Amniotic epithelial cell (primary cell): ENCODE data around the gene STYX.

- RRBS, result no CpG with 5 or more reads among the region's 16 CpGs
These were observed 71.0 kb downstream of the NIN start for GRCh38 chr14:50759674-50760662.

DNA sequence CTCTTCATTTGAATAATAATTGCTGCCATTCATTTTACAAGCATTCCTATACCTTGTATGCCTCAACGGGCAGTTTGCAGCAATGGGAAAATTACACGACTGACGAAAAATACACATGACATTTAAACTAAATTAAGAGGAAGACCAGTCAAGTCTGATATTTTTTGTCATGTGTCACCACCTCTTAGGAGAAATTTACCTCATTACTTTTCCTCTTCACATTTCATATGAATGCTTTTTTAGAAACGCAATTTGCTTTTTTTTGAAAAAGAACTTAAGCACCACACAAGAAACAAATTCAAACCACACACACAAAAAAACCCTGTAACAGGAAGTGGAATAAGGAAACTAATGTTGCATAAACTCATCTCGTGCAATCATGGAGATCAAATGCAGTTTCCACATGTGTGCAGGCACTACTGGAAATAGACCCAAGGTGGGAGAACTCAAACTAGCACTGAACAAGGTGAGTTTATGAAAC is 17.6 kb downstream of the NIN start:
- RRBS, result no CpG with 5 or more reads among the region's 5 CpGs

GRCh38 chr14:50822759-50823055 is 8.3 kb downstream of the NIN start:
- RRBS, result no CpG with 5 or more reads among the region's 3 CpGs

DNA sequence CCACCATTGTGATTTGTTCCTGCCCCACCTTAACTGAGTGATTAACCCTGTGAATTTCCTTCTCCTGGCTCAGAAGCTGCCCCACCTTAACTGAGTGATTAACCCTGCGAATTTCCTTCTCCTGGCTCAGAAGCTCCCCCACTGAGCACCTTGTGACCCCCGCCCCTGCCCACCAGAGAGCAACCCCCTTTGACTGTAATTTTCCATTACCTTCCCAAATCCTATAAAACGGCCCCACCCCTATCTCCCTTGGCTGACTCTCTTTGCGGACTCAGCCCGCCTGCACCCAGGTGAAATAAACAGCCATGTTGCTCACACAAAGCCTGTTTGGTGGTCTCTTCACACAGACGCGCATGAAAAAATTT is 24.7 kb downstream of the ABHD12B start:
- RRBS, result no CpG with 5 or more reads among the region's 7 CpGs

- RRBS, result no CpG with 5 or more reads among the region's 7 CpGs
These were observed 7.3 kb downstream of the GNG2 start for GRCh38 chr14:51867549-51868319.

DNA sequence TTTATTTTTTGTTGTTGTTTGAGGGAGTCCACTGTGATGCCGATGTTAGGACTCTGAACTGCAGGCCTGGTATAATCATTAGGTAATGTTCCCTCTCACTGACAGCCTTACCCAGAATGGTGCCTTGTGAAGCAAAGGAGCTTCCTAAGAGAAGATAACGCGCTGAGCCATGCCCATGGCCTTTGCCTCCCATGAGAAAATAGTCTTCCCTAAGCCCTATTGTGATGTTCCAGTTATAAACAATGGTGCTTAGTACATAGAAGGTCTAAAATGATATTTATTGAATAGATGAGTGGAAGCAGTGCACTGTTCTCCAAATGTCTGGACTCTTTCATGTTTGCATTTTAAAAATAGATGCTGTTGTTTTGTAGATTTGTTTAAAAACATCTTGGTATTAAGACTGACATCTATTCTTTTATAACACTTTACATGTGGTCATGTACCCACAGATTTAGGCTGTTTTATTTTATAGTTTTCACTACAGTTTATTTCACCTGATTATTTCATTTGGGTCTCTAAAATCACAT is 12.1 kb downstream of the GNG2 start:
- RRBS, result no CpG with 5 or more reads among the region's 3 CpGs

DNA sequence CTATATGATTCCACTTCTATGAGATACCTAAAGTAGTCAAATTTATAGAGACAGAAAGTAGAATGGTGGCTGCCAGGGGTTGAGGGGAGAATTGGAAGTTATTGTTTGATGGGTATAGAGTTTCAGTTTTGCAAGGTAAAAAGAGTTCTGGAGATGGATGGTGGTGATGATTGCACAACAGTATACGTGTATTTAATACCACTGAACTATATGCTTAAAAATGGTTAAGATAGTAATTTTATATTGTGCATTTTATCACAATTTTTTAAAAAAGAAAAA is 44.0 kb upstream of the RTRAF start:
- RRBS, result no CpG with 5 or more reads among the region's 1 CpG

DNA sequence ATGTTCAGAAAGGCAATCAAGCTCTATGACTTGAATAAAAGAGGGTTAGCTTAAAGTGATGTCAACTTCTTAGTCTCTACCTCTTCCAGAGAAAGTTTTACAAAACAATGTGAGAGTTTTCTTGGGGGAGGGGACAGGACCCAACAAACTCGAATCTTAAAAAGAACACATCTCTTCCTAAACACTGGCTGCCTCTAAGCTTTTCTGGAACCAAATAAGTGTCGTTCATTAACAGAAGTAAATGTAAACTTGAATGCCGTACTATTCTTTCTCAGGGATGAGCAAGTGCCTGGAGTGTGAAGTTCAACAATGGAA is 23.9 kb downstream of the RTRAF start:
- RRBS, result no CpG with 5 or more reads among the region's 3 CpGs

DNA sequence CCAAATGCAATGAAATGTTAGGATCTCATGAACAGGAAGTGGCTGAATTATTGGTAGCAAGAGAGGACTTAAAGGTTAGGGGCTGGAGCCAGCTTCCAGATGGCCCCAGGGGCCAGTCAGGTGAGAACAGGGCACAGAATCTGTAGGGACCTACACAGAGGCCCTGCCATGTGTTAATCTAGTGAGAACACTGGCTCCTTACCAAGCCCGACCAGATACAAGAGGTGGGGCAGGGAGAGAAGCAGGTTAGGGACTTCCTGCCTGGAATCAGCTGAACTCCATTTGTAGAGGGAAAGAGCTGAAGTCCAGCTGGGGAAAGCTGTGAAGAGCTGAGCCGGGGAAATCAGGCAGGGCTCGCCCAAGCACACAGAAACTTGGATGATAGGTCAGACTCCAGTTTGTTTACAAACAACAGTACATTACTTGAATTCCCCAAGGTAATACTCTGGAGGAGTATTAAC is 46.7 kb downstream of the PTGER2 start:
- RRBS, result no CpG with 5 or more reads among the region's 3 CpGs

GRCh38 chr14:52694605-52695011 is 750 bp downstream of the ERO1A start:
- RRBS, result no CpG with 5 or more reads among the region's 11 CpGs

DNA sequence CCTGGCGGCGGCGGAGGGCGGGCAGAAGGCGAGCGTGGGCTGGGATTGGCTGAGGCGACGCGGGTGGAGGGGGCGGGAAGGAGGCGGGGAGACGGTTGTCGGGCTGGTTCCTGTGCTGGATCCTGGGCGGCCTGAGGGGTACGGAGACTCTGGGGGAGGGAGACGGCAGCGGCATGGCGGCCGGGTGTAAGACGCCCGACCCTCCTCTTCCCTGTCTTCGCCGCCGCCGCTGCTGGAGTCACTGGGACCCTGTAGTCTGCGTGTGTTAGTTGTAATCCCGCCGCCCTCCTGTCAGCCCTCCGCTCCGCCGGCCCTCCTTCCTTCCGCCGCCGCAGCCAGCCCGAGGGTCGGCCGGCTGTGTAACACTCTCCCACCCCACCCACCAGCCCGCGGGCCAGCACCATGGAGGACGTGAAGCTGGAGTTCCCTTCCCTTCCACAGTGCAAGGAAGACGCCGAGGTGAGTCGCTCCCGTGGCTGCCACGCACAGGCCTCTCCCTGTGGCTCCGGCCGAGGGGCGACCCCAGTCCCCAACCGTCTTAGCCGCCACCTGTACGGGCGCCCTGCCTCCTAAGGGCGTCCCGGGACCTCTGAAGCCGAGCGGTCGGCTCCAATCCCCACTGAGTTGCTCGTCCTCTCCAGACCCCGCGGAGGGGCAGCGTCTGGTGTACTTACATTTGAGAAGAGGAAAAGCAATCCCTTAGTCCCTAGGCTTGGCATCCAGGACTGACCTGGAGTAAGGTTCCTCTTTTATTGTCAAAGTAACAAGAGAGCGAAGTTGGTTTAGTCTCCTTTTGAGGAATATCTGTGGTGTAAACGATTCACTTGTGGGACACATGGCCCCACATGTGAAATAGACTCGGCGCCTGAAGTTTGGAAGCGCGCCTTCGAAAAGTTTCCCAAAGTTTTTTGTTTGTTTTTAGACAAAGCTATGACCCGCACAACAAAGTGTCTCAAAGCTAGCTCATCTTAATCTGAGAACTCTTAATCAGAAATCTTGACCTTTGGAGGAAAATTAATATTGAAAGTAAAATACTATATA is at the start of gene STYX:
Gene STYX, plus strand, starts transcription at position 94 of the 1,041 bp plus-strand sequence.
- RRBS, result 3% methylated on average over 15 of the region's 69 CpGs

- RRBS, result no CpG with 5 or more reads among the region's 3 CpGs
These were observed 31.1 kb downstream of the FERMT2 start for GRCh38 chr14:52919817-52920151.

DNA sequence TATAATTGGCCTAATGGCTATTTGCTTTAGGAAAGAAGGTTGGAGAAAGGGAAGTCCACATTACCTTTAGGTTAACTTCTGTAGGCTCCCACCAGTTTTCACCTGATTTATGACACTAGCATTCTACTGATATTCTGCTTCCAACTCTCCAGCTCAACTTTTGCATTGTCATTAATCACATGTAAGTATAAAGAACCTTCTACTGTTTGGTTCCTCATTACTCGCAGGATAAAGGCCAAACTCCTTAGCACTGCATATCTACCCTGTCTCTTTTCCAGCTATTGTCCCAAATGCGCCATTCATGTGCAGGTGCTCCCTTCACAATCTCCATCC is 3.4 kb downstream of the DDHD1 start:
- RRBS, result no CpG with 5 or more reads among the region's 2 CpGs

- RRBS, result 3% methylated on average over 6 of the region's 42 CpGs
These were observed 64.4 kb upstream of the DDHD1 start for GRCh38 chr14:53217369-53218118.

- RRBS, result 69% methylated on average over 4 of the region's 25 CpGs
These were observed 6.6 kb downstream of the BMP4 start for GRCh38 chr14:53949680-53950703.

DNA sequence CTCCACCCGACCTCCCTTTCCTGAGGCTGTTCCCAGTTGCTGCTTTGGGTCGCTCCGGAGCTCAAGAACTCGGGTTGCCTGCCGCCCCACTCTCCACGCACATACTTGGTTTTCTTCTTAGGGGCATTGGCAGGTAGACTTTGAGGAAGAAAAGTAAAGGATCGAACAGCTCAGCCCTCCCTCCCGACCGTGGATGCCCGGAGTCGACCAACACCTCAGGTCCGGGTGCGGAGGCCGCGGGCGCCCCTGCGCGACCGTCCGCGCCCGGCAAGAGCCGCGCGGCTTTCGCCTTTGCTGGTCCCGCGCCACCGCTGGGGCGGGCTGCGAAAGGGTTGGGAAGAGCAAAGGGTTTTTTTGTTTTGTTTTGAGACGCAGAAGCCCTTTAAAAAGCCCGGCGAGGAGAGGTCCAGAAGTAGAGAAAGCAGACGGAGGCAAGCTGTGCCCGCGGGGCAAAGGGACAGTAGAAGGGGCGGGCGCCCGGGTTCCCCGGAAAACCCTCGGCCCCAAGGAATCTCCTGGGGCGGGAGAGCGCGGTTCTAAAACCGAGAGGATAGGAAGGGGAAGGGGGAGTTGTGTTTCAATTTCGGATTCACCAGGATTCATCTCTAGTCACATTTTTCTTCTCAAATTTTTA is 1.7 kb downstream of the BMP4 start:
- RRBS, result 2% methylated on average over 20 of the region's 47 CpGs

DNA sequence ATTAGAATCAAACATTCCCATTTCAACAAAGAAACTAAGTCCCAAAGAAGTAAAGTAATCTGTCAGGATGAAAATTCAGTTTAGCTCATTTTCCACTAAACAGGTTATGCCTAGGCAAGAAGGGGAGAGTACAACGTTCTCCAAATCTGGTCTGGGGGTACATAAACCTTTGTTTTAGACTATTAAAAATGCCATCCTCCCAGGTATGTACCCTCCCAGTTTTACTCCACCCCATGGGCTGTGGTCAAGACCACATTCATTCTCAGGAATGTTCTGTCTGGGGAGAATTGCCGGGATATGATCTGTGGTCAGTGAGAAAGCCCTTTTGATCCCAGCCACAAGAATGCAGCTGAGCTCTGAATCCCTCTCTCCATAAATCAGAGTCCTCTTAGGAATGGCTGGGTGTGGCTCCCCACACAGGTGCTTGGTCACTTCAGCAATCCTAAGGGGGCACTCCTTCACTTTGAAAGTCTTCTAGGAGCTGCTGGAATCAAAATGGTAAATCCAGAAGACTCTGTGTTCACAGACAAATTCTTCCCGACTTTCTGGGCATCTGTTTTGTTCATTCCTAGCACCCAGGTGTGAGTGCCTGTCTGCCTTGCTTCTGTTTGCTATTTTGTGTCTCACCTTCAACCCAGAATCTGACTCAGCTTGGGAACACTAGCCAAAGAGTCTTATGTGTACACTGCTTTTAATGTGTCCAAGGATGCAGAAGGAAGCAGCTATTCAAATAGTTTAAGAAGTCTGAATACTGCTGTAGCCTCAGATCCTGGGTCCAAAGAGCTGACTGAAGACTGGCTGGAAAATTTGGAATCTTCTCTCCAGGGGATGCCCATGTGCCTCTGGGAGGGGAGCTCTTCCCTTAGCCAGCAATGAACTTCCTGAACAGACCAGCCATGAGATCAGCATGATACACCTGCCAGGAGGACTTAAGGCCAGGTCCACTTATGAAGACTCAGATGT is 144.6 kb upstream of the CDKN3 start:
- RRBS, result no CpG with 5 or more reads among the region's 3 CpGs

- RRBS, result no CpG with 5 or more reads among the region's 7 CpGs
These were observed 29.8 kb upstream of the CDKN3 start for GRCh38 chr14:54367008-54367498.

DNA sequence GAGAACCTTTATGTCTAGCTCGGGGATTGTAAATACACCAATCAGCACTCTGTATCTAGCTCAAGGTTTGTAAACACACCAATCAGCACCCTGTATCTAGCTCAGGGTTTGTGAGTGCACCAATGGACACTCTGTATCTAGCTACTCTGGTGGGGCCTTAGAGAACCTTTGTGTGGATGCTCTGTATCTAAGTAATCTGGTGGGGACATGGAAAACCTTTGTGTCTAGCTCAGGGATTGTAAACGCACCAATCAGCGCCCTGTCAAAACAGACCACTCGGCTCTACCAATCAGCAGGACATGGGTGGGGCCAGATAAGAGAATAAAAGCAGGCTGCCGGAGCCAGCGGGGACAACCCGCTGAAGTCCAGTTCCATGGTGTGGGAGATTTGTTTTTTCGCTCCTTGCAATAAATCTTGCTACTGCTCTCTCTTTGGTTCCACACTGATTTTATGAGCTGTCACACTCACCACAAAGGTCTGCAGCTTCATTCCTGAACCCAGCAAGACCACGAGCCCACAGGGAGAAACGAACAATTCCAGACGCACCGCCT is 2.6 kb upstream of the CNIH1 start:
- RRBS, result no CpG with 5 or more reads among the region's 12 CpGs